Occipital lobe (tissue), 2 donors: ENCODE results near the gene HNRNPF.

DNA sequence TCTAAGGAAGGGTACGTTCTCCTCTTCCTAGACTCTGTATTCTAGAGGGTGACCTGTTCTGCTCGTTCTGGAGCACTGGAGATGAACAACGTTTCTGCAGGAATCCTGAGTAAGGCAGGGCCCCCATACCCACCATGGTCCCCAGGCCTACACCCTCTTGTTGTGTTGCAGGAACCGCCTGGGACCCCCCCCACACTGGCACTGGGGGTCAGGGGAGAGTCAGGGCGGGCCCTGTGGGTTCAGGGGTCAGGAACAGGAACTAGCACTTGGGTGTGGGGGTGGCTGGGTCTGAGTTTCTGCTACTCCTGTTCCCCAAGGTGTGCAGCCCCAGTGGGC, 129.1 kb downstream of the ZNF248 start:
- RAMPAGE, long total RNA, result no peak

- RAMPAGE, long total RNA, result no peak
These were observed 6.3 kb downstream of the ZNF33A start for GRCh38 chr10:38016743-38017159.

DNA sequence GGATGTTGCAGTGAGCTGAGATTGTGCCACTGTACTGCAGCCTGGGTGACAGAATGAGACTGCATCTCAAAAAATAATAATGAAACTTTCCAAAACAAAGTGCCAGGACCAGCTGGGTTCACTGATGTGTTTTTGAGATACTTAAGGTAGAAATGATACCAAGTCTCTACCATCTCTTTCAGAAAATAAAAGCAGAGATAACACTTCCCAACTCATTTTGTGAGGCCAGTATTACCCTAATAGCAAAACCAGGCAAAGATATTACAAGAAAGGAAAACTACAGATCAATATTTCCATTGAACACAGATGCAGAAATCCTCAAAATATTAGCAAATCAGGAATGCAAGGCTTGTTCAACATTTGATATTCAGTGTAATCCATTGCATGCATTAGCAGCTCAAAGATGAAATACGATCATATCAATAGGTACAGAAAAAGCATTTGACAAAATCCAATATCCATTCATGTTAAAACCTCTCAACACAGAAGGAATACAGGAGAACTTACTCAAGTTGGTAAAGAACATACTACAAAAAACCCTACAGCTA, 35.4 kb upstream of the ZNF37A start:
- RAMPAGE, long total RNA, result no peak

- RAMPAGE, long total RNA, result no peak
These were observed 892.1 kb downstream of the ZNF37A start for GRCh38 chr10:38986260-38986566.

DNA sequence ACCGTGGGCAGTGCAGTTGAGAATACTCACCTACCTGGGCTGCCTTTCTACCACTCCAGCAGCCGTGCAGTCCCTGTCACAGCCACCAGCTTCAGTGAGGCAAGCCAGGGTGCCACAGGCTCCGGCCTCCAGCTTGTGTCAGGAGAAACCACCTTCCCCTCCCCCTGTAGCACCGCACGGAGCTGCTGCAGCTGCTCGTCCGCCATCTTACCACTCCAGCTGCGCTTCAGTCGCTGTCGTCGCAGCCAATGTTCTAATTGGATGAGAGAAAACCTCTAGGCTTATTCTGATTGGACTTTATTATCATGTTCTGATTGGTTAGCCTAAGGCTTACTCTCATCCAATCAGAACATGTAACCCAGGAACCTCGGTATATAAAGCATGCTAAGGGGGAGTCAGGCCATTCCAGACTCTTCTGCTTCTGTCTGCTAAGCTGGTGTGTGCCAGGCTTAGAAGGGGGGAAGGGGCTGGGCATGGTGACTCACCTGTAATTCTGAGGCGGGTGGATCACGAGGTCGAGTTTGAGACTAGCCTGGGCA, 53.2 kb upstream of the ZNF33B start:
- RAMPAGE, long total RNA, result no peak

DNA sequence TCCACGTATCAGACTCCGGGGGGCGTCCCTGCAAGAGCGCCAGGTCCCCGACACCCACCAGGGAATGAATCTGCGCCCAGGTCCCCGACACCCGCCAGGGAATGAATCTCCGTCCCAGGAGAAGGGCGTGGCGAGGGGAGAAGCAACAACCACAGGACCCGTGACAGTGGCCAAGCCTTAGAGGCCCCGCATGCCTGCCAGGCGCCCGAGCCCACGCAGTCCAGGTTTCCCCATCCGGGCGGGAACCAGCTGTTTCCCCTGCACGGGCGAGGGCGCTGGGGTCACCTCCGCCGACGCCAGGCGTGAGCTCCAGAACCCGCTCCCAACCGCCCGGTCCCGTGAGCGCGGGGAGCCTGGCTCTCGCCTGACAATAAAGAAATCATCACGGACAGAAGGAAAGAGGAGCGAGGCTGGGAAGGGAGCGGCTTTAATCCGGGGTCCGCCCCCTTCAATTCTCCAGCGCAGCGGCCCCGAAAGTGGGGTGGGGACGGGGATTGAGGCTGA, 29.0 kb upstream of the BMS1 start:
- RAMPAGE, long total RNA, result no peak

- RAMPAGE, long total RNA, result no peak
These were observed 15.7 kb downstream of the BMS1 start for GRCh38 chr10:42798178-42798808.

GRCh38 chr10:42818652-42819250, 36.2 kb downstream of the BMS1 start:
- RAMPAGE, long total RNA, result no peak

DNA sequence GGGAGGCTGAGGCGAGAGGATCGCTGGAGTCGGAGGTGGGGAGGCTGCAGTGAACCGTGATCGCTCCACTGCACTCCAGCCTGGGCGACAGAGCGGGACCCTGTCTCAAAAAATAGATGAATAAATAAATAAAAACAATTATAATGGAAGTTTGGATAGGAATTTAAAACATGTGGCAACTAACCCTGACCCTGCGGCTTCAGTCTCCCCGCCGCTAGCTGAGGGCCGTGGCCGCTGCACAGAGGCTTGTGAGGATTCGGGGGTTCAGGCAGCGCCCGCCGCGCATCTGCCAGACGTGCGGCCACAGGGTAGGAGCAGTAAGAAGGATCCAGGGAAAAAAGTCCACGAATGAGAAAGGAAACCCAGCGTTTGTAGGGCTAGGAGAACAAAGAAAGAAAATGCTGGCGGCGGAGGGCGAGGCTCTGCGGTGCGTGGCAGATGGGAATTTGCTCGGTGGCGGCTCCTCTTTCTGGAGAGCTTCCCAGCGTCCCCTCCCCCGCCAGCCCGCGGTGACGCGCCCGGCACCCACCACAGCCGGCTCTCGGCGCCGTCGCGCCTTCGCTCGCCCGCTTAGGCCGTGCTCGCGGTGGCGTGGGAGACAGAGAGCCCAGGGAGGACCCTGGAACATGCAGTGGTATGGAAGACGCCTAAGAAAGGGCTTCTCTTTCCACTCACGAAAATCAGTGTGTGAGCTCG, 772 bp upstream of the CSGALNACT2 start:
- RAMPAGE, long total RNA, result no peak

- RAMPAGE, long total RNA, result no peak
These were observed 25.0 kb downstream of the CSGALNACT2 start for GRCh38 chr10:43163222-43163677.

DNA sequence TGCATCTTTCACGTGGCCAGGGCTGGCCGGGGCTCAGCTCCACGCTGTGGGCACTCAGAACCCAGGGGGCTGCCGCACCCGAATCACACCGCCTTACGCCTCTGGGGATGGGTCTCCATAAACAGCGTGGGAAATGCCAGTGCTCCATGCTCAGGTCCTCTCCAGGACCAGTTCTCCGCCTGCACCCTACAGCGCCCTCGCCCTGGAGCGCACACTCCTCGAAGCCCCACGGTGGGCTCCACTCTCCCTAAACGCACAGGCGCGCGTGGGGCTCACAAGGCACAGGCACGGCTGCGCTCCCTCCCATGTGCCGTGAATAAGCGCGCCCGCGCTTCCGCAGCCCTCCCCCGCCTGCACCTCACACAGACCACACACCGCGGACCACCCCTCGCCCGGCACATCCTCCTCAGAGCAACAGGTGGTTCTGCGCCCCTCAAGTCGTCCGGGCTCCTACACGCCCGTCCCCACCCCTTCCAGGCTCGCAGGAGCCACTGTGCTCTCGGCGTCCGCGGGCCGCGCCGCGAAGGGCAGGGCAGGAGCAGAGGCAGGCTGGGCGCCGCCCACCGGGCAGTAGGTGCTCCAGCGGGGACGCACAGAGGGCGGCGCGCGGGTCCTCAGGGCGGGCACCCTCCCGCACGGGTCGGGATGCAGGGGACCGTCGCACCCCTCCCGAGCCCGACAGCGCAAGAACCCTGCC, 37.8 kb downstream of the RASGEF1A start:
- RAMPAGE, long total RNA, result no peak

DNA sequence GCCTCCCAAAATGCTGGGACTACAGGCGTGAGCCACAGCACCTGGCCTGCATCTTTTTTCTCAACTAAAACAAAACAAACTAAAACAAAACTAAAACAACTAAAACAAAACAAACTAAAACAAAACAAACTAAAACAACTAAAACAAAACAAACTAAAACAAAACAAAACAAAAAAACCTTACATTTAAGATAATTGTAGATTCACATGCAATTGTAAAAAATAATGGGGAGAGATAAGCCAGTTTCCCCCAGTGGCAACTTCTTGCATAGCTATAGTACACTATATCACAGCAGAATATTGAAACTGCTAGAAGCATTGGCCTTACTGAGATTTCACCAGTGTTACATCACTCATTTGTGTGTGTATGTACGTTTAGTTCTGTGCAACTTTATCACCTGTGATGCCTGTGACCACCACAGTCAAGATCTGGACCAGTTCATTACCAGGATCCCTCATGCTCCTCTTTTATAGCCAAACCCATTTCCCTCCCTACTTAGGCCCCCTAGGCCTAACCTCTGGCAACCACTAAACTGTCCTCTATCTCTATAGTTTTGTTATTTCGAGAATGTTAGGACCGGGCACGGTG, 9.2 kb downstream of the FXYD4 start:
- RAMPAGE, long total RNA, result no peak

GRCh38 chr10:43409100-43410162, at the start of gene HNRNPF:
TSS of gene HNRNPF (minus strand) at chr10:43409186.
- RAMPAGE, long total RNA, result start-site peak on the minus strand at chr10:43409154-43409201, 513 and 465 reads in 2 replicates

GRCh38 chr10:43647828-43648554, 690 bp downstream of the ZNF32 start:
- RAMPAGE, long total RNA, result no peak

DNA sequence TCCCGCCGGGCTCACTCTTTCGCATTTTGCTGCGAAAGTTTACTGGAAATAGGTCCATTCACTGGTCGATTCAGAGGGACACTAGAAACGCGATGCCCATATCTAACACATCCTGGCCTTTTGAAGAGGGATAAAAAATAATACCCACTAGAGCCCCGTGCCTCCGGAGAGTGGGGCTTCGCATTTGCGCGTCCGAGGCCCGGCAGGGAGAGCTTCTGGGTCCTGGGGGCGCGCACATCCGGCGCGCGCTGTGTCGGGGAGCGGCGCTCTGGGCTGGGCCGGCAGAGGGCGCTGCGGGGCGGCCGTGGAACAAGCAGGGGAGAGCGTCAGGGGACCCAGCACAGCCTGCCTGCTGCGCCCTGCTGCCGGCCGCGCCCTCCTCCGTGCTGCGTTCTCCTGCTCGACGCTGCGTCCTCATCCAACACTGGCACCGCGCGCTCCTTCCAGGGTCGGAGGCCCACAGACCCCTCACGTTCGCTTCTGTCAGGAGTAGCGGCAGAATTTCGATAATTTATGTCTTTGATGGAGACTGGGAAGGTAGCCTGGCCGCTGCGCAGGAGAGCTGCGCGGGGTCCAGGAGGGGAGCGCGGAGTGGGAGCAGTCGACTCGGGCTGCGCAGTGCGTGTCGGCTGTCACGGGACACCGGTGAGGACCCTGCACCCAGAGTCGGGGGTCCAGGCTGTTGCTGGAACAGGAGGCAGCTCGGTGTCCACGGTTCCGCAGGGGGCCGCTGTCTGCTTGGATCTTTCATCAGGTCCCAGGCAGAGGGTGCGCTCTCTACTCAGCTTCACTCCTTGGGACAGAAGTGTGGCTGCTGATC, 41.5 kb upstream of the ZNF32 start:
- RAMPAGE, long total RNA, result no peak

GRCh38 chr10:44008318-44008538, 359.5 kb upstream of the ZNF32 start:
- RAMPAGE, long total RNA, result no peak

- RAMPAGE, long total RNA, result no peak
These were observed 91.0 kb downstream of the CXCL12 start for GRCh38 chr10:44293715-44294526.

DNA sequence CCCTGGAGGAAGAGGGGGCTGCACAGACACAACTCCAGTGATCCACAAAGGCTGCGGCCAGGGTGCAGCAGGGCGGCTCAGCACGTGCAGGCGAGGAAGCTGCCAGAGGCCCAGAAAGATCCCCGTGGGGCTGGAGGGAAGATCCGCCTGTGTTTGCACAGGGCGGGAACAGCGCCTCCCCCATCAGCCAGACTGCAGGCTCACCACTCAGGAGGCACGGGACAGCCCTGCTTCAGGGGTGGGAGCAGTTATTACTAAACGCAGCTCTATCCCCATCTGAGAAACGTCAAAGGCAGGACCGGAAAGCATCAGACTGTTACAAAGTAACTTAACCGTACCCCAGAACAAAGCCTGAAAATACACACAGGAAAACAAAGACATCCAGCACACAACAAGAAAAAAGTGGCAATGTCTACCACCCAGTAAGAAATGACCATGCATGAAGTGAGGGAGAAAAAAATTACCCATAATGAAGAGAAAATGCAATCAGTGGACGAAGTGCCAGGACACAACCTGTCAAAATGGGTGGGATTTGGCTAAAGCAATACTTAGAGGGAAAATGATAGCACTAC, 45.6 kb upstream of the TMEM72 start:
- RAMPAGE, long total RNA, result no peak

DNA sequence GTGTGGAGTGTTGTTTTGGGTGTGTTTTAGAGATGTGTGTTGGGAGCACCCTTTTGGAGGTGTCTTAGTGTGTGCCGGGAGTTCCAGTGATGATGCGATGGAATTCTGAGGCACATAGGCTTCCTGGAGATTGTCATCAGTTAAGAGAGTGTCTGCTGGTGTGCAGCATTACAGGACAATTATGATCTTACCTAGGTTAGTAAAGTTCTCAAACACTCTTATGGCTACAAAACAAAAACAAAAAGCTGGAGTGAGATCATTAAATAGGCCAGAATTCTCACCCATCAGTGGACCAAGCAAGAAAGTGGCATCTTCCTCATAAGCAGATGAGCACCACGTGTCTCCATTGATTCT, 22.6 kb upstream of the RASSF4 start:
- RAMPAGE, long total RNA, result no peak

DNA sequence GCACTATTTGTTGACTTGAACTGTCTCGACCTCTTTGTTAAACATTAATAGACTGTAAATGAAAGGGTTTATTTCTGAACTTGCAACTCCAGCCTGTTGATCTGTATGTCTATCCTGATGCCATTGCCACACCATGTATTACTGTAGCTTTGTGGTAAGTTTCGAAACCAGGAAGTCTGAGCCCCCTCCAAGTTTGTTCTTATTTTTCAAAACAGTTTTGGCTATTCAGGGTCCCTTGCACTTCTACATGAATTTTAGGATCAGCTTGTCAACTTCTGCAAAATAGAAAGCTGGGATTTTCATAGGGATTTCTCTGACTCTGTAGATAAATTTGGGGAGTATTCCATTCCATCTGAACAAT, 19.5 kb upstream of the RASSF4 start:
- RAMPAGE, long total RNA, result no peak